ENCODE measurements around a stretch of chr5.

DNA sequence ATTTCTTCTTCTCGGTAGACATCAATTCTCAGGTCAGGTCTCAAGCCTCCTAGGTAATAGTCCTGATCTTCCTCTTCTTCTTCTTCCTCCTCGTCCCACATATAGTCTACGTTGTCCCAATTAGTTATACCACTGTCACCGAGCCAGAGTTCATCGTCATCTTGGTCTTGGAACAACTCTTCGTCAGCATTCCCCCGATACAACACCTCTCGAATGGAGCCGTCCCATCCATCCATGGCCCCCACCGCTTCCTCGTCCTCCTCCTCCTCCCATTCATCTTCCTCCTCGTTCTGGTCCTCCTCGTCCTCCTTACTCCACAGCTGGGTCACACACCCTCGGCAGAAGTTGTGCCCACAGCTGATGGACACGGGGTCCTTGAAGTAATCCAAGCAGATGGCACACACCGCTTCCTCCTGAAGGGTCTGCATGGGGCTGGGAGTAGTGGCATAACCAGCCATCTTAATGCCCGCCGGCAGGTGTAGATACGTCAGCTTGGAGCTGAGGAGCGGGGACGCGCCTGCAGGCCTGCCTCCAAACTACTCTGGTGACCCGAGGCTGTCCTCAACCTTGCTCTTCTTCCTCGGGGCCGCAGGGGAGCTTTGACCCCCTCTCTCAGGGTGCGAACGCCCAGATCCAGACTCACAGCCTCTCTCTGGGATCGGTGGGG lies 454 bp downstream of the TRIM52 start:
- RRBS = no CpG with 5 or more reads among the region's 28 CpGs

Data from NB4 (cell line).